Cardiac atrium fibroblast (primary cell): ENCODE measurements around a stretch of chr3.

GRCh38 chr3:99859606-99860347 is 42.1 kb downstream of the CMSS1 start:
- RAMPAGE, long total RNA, result no peak

DNA sequence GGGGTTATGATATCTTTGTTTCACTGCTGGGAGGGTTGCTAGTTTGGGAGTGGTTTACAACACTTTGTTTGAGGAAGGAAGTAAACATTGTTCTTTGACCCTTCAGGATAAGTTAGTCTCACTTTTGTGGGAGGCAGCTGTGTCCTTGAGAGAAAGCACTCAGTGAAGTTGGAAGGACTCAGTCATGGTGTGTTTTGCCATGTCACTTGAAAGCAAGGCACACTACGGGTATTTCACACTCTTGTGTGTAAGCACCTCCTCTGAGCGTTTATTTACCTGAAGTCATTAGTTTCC is 103.3 kb downstream of the CMSS1 start:
- RAMPAGE, long total RNA, result no peak

DNA sequence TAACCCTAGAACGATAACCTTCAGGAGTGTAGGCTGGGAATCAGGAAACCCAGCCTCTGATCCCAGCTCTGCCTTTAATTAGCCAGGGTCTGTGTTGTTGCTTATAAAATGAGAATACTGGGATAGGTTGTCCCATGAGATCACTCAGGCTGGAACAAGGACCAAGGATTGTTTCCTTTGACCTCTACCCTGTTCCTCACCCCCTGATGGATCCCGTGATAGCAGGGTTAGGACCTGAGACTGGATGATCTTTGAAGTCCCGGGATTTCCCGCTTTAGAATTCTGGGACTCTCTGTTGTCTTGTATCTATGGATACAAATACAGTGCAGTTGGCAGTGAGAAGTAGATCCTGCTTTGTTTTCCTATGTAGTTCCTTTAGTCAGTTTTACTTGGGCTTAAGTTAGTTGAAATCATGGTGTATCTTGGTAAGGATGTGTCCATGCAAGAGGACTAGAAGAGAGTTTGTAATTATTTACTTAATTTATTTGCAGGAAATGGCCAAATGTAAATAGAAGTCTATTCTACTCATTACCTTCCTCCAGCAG is 117.8 kb downstream of the CMSS1 start:
- RAMPAGE, long total RNA, result no peak

- RAMPAGE, long total RNA, result no peak
Measured at GRCh38 chr3:100033048-100033877, 81.0 kb downstream of the FILIP1L start.

- RAMPAGE, long total RNA, result no peak
Measured at GRCh38 chr3:100041231-100041831, 73.0 kb downstream of the FILIP1L start.

DNA sequence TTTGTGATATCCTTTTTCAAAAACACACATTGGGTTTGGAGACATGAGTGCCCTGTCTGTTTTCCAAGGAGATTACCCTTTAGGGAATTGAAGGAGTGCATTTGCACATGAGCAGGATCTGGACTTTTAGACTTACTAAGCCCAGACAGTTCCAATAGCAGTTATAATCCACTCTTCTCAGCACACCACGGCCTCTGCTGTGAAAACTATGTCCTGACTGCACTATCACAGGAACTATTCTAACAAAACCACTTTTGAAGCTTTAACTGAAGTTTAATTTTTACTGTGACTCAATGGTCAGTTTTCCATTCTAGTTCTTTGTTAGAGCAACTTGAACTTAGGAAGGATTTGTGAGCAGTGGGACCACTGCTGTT is 49.7 kb upstream of the FILIP1L start:
- RAMPAGE, long total RNA, result no peak

DNA sequence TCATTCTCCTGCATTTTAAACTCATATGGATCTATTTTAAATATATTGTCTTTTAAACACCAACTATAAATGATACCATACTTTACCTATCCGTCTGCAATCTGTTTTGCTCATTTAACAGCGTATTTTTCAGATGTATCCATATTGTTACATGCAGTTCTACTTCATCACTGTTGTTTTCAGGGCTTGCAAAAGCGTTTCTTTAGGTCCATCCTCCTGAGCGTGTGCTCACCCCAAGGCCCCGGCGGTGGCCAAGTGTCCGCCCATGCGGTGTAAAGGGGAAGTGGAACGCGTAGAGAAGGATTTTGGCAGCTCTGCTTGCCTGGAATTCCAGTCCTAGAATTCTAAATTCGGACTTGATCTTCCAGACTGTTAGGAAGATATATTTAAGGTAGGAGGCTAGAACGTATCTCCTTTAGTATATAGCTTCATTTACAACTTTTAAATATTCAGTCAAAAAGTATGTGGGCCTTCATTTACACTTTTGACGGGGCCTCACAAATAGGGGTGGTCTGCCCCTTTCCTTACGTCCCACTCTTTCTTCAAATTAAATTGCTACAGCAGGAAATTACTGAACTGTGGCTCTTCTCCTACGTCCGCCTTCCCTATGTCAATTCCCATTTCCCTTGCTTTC is 691 bp upstream of the TBC1D23 start:
- RAMPAGE, long total RNA, result no peak

DNA sequence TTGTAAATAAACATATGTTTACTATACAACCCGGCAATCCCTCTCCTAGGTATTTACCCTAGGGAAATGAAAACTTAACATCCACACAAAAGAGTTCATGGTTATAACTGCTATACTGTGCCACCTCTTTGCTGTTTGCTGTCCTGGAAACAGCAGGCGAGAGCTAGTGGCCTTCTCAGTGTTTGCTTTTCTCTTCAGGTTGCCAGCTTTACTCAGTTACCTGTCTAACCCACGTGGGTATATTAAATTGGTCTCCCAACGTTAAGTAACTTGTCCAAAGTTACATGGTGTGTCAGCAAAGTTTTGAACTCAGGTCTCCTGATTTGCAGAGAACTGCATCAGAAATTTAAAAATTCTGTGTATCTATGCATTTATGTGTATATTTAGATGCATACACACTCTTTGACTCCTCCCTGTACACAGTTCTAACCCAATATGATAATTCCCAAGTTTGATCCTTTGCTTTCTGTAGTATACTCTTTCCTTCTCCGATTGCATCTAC is 4.4 kb upstream of the NIT2 start:
- RAMPAGE, long total RNA, result no peak

DNA sequence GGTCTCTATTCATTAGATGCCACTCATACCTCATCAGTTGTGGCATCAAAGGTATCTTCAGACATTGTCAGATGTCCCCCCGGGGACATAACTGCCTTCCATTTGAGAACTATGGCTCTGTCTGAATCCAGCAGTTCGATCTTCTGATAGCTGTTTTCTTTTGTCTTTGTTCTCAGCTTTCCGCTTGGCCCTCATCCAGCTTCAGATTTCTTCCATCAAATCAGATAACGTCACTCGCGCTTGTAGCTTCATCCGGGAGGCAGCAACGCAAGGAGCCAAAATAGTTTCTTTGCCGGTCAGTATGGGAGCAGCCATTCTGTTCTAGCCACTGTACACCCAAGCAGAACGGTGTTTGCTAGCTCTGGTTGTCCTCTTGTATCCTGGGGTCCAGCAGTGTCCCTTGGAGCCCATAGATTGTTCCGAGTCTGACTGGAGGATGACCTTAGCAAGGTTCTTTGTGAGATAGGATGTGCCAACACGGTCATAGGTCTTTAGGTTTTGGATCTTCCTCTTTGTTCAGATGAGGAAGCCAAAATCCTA is 4.4 kb downstream of the NIT2 start:
- RAMPAGE, long total RNA, result no peak

GRCh38 chr3:100500245-100500711 is 7.9 kb downstream of the TMEM45A start:
- RAMPAGE, long total RNA, result no peak

DNA sequence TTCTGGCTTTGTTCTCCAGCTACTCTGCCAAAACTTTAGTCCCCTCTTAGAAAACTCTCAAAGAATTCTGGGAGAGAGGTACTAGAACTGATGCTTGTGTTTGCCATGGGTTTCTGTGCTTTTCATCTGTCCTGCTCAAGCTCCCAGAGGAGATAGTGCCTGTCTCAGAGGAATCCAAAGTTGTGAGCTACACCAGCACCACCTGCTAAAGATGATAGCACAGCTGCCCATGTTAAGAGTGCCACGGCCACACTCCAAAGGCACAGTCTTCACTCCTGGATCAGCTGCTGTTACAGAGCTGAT is 150.0 kb downstream of the IMPG2 start:
- RAMPAGE, long total RNA, result no peak

DNA sequence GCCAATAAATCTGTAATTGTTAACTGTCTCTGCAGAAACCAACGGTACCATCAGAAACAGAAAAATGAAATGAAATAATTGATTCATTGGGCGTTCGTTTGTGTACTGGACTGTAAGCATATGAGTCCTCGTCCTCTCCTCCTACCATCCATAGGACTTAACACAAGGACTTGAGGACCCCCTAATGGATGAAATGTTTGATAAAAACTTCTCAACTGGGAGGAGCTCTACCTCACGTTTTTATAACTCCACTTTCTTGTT is 965 bp downstream of the SENP7 start:
- RAMPAGE, long total RNA, result no peak

GRCh38 chr3:101635809-101636799 is 40.8 kb downstream of the ZBTB11 start:
- RAMPAGE, long total RNA, result no peak

- RAMPAGE, long total RNA, result no peak
Measured at GRCh38 chr3:101639127-101639658, 37.7 kb downstream of the ZBTB11 start.

- RAMPAGE, long total RNA, result no peak
Measured at GRCh38 chr3:101784815-101785797, 6.1 kb downstream of the NXPE3 start.

GRCh38 chr3:101851639-101852818 is 2.7 kb downstream of the NFKBIZ start:
- RAMPAGE, long total RNA, result no peak

- RAMPAGE, long total RNA, result no peak
Measured at GRCh38 chr3:101994269-101994912, 145.1 kb downstream of the NFKBIZ start.

- RAMPAGE, long total RNA, result no peak
Measured at GRCh38 chr3:104523176-104523512, 843.6 kb upstream of the ALCAM start.

- RAMPAGE, long total RNA, result no peak
Measured at GRCh38 chr3:105387381-105387838, 20.7 kb downstream of the ALCAM start.

GRCh38 chr3:105403167-105403730 is 36.5 kb downstream of the ALCAM start:
- RAMPAGE, long total RNA, result no peak